Breast epithelium (tissue), 2 donors: ENCODE data around the gene RNF182.

- PRO-cap: no peak
- RAMPAGE, long total RNA, 2 experiments: no peak in any of the 2 experiments
Observed at GRCh38 chr6:12336196-12336688, 46.1 kb downstream of the EDN1 start.

- PRO-cap: no peak
- RAMPAGE, long total RNA, 2 experiments: no peak in any of the 2 experiments
Observed at GRCh38 chr6:12363568-12364199, 73.5 kb downstream of the EDN1 start.

DNA sequence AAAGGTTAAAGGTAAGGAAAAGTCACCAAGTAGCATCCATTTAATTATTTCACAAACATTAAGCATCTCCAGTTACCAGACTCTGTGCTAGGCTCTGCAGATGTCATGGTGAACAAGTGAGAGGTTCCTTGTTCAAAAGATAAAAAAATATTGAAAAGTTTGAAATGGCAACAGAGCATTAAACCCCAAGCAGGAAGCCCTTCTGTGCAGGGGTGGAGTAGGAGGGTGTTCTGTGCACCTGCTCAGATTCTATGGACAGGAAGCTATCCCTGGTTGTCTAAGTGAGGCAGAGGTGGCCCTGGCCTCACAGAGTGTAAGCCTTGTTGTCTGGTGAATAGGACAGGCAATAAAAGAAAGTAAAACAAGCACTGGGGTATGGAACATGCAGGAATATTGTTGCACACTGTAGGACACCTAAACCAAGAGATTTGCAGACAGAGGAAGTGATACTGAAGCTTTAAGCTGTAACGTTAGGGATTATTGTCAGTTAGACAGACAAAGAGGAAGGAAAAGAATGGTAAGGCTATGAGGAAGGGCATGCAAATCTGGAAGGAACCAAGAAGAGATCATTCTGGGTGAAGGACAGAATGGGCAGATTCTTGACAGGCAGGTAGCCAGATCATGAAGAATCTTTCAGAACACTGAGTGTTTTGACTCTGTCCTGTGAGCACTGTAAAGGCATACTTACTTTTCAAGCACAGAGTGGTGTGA lies 66.8 kb downstream of the TBC1D7 start:
- PRO-cap: no peak
- RAMPAGE, long total RNA, 2 experiments: no peak in any of the 2 experiments

GRCh38 chr6:13302175-13303152 lies 25.9 kb downstream of the TBC1D7 start:
- PRO-cap: no peak
- RAMPAGE, long total RNA, 2 experiments: no peak in any of the 2 experiments

GRCh38 chr6:13407579-13407951 lies 79.2 kb upstream of the TBC1D7 start:
- PRO-cap: no peak
- RAMPAGE, long total RNA, 2 experiments: no peak in any of the 2 experiments

DNA sequence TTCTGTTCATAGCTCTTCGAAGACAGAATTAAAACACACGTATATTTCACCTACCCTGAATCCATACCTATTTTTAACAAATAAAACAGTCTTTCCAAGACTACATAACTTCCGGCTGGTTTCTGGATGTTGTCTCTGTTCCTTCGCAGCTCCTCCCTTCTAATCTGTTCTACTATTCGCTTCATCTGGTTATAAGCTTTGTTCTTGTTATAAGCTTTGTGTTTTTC lies 2.2 kb downstream of the GFOD1 start:
- PRO-cap: no peak
- RAMPAGE, long total RNA, 2 experiments: no peak in any of the 2 experiments

- PRO-cap: no peak
- RAMPAGE, long total RNA, 2 experiments: no peak in any of the 2 experiments
Observed at GRCh38 chr6:13511839-13512737, 24.7 kb upstream of the GFOD1 start.

DNA sequence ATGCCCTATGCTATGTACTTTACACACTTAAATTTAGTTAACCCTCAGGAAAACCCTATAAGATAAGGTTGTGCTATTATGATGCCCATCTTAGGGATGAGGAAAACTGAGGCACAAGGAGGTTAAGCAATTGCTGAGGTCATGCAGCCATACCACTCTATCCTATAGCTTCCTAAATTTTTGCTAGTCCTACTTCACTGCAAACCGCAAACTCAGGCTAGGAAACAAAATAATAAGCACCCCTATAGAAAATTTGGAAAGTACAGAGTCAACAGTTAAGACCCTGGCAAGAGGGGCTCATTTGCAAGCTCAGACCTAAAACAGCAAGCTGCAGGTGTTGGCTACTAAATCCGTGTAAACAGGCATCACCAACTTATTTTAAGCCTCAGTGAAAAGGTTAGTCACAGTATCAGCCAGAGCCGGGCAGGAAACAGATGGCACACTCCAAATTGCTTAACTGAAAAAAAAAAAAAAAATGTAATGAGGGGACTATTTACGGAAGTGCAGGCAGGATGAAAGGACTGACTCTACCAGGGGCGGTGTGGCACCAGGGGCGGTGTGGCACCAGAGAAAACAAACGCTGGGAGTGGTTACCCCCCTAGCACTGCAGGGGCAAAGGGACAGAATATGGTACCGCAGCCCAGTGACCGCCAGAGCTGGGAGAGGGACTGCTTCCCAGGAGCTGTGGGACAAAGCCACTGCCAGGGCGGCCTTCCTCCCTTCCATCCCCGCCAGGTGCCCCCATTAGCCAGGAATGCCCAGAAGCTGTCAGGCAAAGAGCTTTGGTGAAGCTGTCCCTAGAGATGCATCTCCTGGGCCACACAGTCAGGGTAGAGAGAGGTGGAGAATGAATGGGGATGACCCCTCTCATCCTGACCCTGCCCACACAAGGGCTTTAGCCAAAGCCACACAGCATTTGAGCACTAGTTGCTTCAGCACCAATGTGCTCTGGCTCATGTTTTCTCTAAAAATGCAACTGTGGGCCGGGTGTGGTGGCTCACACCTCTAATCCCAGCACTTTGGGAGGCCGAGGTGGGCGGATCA lies 39.4 kb upstream of the GFOD1 start:
- PRO-cap: unidirectional peak, plus-strand start at position 510 of the sequence
- RAMPAGE, long total RNA, 2 experiments: no peak in any of the 2 experiments

DNA sequence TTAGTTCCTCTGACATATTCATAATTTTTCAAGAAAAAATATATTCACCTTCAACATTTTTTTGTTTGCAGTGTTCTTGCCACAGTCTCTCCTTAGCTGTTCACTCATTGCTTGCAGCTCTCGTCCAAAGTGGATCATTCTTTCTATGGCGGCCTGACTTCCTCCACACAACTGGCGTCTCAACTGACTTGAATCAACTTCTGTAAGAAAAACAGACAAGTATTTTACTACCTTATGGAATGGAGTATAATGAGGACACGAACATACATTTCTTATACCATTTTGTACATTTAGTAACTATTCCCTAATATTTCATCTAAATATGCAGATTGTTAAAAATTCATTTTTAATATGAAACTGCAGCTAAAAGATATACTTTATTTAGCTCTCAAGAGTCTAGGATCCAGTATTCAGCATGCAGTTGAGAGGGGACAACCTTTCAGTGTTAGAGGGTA lies 17.2 kb downstream of the NOL7 start:
- PRO-cap: no peak
- RAMPAGE, long total RNA, 2 experiments: no peak in any of the 2 experiments

GRCh38 chr6:13649098-13650392 lies 34.4 kb downstream of the NOL7 start:
- PRO-cap: no peak
- RAMPAGE, long total RNA, 2 experiments: no peak in any of the 2 experiments

DNA sequence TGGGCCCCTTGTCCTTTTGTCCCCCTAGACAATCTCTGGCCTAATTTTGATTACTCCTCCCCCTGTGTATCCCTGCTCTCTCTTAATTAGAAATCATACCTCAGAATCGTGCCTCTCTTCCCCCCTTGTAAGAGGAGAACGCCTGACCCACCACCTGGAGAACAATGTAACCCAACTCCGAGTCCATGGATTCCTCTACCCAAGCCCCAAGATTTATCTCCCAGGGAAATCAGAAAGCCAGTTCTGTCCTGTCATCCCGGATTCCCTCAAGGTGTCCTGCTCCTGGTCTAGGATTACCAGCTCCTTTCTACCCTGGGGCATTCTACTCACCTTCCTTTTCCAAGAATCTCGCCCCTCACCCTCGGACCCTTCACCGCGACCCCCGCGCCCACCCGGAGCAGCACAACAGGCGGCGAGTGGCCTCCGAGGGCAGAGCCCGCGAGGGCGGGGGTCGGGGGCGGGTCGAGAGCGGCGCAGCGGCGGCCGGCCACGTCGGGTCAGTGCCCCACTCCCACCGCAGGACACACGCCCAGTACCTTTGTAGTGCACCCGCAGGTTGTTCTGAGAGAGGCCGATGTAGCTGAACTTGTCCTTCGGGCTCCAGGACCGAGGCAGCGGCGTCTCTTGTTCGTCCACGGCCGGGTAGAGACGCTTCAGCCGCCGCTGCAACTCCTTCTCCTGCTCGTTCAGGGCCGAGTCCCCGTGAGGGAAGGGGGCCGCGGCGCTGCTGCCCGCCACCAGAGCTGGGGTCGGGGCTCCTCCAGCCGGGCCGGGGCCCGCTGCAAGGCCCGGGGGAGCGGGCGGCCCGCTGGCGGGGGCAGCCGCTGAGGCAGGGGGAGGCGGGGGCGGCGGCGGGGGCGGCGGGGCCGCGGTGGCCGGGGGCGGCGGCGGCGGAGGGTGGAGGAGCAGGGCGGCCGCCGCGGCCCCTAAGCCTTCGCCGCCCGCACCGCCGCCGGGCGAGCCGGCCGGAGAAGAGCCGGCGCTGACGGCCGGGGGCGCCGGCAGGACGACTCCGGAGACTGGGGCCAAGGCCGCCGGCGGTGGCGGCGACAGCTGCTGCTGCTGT lies 903 bp downstream of the RANBP9 start:
- PRO-cap: no peak
- RAMPAGE, long total RNA, 2 experiments: no peak in any of the 2 experiments

GRCh38 chr6:13712405-13712975 lies 855 bp upstream of the RANBP9 start:
- PRO-cap: no peak
- RAMPAGE, long total RNA, 2 experiments: no peak in any of the 2 experiments

DNA sequence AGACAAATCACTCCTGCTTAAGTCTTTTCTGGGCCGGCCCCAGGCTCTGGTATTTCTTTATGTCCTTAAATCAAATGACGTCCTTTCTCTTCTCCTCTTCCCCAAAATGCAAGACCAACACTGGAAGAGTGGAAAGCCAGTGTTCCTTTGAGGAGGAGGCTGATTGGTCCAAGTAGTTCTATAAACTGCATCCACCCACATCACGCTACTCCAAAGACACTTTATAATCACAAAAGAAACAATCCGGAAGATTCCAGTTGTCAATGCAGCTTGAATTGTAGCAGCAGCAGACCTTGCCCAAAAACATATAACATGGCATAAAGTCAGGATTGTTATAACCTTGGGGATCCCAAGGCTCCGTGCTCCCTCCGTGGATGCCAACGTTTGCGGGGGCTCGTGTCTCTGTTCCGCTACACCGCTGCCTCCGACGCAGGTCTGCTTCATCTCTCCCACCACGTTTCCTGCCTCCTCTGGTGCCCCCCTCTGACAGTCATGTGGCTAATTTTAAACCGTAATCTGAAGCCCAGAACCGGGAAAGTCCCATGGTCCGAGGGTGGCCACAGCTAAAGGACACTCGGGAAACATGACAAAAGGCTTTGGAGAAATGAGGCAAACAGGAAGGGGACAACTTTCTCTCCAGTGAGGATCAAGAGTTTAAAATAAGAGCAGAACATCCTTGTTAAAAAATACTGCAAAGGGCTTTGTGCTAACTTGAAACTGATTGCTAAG lies 47.0 kb downstream of the MCUR1 start:
- PRO-cap: no peak
- RAMPAGE, long total RNA, 2 experiments: no peak in any of the 2 experiments

- PRO-cap: no peak
- RAMPAGE, long total RNA, 2 experiments: no peak in any of the 2 experiments
Observed at GRCh38 chr6:13812947-13813382, 1.4 kb downstream of the MCUR1 start.

DNA sequence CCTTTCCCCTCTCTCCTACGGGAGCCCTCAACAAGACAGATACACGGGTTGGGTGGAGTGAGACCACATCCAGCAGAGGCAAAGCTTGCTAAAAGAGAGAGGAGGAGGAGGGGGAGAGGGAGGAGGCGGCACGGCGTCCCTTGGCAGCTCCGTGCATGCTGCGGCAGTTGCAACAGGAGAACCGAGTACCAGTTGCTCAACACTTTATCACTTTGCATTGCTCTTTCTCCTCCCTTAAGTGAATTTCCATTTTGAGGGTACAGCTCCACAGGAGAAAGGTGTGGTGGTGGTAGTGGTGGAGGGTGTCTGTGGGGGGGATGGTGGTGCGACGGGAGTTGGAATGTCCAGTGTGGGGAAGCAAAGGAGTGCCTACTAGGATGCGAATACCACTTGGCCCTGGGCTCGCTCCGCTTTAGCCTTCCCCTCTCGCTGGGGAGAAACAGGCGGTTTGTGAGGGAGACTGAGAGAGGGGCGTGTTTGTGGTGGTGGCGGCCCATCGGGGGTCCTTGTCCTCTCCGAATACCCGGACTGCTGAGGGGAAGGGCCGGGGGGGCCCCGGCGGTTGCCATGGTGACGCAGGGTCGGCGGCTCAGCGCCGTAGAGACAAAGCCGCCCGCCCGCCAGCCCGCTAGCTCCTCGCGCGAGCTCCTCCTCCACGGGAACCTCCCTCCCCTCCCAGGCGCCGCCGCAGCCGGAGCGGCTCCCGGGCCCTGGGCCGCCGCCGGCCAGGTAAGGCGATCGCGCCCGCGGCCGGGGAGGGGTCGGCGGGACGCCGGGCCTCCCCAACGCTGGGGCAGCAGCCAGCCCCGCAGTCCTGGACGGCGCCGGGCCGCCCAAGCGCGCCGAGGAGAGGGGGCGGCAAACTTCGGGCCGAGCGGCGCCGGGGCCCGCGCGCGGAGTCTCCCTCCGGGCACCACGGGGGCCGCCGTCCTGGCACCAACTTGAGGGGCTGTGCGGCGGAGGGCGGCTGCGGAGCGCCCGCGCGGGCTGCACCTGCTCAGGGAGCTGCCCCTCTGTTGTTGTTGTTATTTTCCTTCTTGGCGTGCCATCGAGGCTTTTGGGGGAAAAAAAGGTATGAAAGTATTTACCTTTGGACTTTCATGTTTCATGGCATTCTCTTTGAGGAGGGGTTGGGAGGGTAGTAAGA lies at the start of gene RNF182:
Gene RNF182, plus strand, starts transcription at position 658 of the 1,147 bp plus-strand sequence.
- PRO-cap: no peak
- RAMPAGE, long total RNA, 2 experiments: start-site peak on the plus strand in 1 of 2 experiments, centred at position 692 of the sequence, 24 reads per replicate

GRCh38 chr6:14121728-14122812 lies 4.5 kb downstream of the CD83 start:
- PRO-cap: no peak
- RAMPAGE, long total RNA, 2 experiments: no peak in any of the 2 experiments

DNA sequence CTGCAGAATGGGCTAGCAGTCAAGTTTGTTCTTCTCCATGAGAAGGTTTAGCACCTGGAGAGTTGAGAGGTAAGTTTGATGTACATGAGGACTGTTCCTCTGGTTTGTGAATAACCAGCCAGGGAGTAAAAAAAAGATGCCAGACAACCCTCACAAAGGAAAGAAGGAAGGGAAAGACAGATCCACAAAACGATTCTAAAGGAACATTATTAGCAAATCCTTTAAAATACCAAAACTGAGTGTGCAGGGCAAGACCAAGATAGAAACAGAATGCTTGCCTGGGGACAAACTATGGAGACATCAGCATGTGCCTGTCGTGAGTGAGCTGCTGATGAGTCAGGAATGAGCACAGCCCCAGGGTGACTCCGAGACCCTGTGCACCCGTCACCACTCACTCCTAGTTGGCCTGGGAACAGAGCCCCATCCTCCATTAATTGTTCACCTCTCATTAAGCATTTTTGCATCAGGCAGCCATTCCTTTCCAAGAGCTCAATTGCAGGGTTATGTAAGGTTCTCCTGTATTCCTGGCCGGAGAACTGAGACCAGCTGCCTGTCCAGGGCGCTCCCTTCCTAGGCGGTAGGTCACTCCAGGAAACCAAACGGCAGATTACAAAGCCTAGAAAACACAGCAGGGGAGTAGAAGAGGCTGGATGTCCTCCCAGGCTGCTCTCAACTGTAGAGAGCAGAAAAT lies 532.9 kb upstream of the JARID2 start:
- PRO-cap: no peak
- RAMPAGE, long total RNA, 2 experiments: no peak in any of the 2 experiments

GRCh38 chr6:14826356-14826686 lies 419.5 kb upstream of the JARID2 start:
- PRO-cap: no peak
- RAMPAGE, long total RNA, 2 experiments: no peak in any of the 2 experiments

DNA sequence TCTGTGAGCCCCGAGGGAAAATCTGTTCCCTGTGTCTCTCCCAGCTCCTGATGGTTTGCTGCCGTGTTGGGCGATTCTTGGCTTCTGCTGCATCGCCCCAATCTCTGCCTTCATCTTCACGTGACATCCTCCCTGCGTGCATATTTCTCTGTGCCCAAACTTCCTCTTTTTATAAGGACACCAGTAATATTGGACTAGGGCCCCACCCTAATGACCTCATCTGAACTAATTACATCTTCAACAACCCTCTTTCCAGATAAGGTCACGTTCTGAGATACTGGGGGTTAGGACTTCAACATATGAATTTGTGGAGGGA lies 355.7 kb upstream of the JARID2 start:
- PRO-cap: no peak
- RAMPAGE, long total RNA, 2 experiments: no peak in any of the 2 experiments

GRCh38 chr6:14986152-14986423 lies 259.8 kb upstream of the JARID2 start:
- PRO-cap: no peak
- RAMPAGE, long total RNA, 2 experiments: no peak in any of the 2 experiments